NT2/D1 (cell line): ENCODE data around the genes P3H2, GMNC, FGF12 and PLAAT1.

- RRBS, 2 experiments, result no CpG with 5 or more reads among the region's 3 CpGs
These were observed 482.6 kb upstream of the TPRG1 start for GRCh38 chr3:188689106-188689661.

DNA sequence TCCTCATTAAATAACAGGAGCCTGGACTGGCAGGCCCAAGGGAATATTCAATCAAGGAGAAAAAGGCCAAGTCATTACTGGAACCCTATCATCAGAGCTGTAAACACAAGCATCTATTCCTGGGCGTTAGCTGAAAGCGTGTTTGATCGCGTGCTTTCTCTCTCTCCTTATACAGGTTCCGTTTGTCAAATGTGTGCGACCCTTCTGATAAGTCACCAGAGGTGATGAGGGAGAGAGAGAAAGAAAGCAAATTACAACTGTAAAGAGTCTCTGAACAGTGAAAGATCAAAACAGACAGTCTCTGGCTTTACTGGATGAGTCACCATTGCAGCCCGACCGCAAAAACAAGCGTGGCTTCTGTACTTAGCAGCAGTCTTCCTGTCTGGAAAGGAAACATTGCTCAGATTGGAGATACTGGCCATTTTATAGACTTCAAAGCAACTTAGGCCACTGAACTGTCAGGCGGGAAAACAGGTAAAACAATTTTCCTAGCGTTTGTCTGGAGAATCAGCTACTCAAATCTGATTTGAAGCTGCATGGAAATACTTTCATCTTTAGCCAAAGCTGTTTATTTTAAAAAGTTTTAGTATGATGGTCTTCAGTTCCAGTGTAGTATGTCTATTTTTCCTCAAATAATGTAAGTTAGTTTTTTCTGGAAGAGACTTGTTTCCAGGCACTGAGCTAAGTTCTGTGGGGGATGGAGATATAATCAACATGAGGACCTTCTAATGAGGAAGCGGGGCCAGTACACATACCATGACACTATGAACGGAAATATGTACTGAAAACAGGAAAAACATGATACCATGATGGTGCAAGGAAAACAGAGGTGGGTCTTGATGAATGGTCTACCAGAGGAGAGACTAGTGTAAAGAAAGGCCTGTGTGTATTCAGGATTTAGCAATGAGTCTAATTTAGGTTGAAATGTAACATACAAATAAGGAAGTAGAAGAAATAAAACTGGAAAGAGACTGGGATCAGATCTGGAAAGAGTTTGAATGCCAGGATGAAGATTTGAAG is 39.2 kb upstream of the TPRG1 start:
- RRBS, 2 experiments, result no CpG with 5 or more reads among the region's 13 CpGs

DNA sequence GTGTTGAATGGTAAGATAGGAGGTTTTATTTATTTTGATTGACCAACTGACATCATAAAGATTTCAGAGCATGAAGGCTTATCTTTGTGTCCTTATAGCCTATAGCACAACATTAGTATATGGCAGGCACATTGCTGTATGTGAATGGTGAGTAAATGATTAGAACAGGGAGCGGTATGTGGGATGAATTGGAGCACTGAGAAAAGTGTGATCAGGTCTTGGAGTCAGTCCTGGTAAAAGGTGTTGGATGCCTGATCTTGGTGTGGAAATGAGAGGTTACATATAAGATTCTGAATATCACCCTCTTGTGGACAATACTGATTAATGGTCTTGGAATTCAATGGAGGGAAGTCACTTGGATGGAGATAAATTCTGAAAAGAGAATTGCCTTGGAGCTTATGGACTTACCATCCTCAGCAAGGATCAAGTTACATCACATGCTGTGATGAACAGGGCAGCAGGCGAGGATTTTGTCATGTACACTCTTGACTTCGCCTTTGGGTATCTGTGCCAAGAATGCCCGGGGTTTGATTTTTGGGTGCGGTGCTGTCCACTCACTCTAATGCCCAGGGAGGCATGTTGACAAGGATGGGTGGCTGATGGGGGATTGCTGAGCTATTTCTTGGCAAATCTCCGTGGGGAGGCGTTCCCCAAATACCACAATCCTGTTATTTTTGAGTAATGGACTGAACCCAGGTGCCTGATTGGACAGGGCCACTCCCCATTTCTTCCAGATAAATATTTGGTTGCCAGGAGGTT is 96.1 kb downstream of the TPRG1 start:
- RRBS, 2 experiments, result no CpG with 5 or more reads among the region's 7 CpGs

DNA sequence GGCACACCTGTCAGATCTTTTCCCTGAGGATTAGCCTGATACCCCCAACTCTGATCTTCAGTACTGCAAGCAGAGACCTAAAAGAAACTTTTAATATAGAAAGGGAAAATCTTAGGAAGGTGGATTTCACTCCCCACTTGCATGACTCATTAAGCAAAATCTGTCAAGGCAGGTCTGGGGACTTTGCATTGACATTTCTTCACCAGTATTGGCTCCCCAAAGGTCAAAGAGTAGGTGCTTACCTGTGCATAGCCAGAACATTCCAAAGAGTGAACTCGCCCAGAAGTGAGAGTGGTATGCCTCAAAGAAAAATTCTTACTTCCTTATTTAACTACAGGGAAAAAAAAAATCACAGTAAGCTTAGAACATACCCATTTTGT is 140.9 kb upstream of the TP63 start:
- RRBS, 2 experiments, result no CpG with 5 or more reads among the region's 1 CpG

DNA sequence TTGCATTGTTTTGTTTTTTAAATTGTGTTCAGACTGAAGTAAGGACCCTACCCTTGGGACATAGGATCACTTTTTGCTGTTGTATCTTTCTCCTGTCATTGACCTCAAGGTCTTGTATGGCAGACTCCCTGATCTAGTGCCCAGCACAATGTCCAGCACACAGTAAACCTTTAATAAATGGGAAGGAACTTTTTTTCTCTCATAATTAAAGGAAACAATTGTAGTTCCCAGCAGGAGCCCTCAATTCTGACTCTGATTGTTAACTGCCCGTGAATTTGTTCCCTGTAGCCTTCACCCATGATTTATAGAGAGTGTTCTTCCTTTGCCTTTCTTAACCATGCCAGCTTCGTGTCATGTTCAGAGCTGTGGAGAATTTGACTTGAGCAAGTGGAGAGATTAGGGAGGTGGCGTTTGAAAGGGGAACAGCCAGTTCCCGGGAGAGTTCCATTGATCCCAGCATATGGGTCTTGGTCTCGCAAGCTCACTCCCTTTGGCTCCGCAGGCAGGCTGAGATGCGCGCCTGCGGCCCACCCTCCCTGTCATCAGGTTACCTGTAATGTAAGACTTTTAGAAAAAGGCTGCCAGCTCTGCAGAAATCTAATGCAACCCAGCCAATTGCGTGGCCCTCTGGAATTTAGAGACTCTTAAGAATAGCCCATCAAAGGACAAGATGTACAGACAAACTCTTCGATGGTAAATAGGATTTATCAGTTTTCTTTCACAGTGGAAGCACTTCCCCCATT is 182.6 kb downstream of the TP63 start:
- RRBS, 2 experiments, result no CpG with 5 or more reads among the region's 11 CpGs

DNA sequence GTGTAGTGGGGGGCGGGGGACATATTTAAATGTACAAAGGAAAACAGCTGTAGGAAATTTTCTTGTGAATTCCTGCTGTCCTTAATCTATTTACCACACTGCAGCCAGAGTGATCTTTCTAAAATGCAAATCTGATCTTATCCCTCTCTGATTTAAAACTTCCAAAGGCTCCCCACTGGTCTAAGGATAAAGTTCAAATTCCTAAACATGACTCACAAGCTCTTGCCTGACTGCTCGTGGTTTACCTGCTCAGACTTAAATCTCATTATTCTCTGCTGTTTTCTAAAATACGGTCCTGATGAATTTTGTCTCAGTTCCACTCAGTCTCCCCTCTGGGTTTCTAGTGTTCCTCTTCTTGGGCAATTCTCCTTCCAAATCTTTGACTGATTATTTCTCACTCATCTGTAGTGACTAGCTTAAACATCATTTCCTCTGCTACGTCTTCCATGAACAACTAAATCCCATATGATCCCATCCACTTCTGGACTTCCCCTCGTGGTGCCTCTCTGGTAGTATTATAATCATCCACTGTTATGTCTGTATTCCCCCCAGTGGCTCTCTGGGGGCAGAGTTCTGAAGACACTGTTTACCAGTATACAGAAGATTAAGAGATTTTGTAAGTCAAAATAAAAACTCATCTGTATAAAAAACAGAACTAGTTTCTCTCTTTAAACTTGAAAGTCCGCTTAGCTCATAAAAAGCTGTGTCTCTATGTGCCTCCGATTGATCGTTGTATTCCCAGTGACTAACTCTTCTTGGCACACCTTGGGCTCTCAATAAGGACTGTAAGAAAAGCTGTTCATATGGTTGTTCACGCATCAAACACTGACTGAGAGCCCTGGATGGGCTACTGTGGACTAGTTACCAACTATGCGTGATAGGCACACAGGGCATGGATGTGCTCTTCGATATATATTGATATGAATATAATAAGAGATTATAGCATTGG is 108.2 kb downstream of the P3H2 start:
- RRBS, 2 experiments, result no CpG with 5 or more reads among the region's 11 CpGs

DNA sequence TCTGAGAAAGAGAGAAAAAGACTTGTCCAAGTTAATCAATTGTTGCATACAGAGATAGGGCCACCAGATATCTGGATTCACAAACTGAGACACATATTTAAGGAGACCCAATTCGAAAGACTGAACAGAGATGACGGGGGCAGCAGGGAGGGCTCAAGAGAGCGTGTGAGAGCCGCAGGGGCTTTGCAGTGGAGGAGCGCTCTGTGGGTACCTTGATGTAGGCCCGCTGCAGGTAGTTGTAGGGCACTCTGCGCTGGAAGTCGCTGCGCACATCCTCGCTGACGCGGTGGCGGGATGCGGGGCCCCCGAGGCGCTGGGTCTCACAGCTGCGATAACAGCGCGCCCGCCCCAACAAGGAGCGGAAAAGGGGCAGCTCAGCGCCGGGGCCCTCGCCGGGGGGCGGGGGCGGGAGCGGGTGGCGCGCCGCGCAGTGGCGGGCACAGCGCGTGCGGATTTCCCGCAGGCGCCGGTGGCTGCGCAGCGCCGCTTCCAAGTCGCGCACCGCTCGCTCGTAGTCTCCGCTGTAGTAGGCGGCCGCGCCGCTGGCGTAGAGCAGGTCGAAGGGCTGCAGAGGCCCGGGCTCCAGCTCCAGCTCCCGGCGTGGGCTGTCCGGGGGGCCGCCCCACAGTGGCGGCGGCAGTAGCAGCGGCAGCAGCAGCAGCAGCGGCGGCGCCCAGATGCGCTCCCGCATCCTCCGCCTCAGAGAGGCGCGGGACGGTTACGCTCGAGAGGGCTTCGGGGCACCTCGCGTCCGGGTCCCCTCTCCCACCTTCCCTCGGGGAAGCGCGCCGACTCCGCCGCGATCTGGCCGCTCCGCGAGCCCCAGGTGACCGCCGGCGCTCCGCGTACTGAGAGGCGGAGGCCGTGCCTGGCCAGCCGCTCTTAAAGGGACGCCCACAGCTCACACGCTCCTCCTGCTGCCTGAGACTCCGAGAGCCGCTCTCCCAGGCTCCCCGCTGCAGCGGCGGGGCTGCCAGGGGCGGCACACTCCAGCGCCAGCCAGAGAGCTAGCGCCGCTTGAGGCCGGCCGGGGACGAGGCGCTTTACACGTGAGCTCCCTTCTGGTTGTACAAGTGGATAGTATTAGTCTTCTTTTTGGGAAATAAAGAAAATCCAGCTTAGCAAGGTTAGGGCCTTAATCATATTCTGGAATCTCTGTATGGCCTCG is at the start of gene P3H2:
Gene P3H2, minus strand, starts transcription at position 857 of the 1,168 bp plus-strand sequence.
- RRBS, 2 experiments, result under 1 to 1% methylated on average over 33 of the region's 112 CpGs

DNA sequence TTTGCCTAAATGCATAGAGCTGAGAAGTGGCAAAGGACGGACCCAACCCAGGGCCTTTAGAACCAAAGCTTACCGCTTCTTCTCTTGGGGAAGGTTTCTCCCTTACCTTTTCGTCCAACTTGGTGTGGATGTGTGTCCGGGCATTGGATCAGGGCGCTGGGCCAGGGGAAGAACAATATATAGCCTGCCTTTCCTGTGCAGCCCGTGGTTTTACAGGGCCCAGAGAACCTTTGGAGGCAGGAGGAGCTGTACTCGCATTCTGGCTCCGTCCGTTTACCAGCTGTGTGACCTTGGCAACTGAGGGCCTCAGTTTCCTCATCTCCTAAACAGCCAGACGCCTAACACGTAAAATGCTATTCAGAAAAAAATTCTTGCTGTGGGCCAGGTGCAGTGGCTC is 732 bp upstream of the P3H2 start:
- RRBS, 2 experiments, result no CpG with 5 or more reads among the region's 11 CpGs

DNA sequence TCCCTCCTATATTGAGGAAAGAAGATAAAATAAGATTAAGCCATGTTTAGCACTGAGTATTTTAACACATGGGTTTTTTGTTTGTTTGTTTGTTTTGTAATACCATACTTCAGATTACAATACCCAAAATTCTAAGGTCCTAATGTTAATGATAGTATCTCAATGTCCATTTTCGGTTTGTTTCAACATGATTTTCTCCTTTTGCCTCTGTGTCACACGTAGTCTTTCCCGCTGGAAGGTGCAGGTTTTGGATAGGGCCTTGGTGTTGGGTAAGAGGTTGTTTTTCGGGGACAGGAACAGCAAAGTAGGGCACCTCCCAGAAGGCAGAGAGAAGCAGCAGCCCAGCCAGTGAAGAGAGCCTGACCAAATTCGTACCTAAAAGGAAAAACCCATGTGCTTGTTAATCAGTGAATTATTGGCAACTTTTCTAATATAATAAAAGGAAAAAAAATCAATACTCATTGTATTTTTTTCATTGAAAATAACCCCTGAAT is 14.1 kb downstream of the CLDN1 start:
- RRBS, 2 experiments, result no CpG with 5 or more reads among the region's 5 CpGs

GRCh38 chr3:190344871-190345872 is 22.9 kb upstream of the CLDN1 start:
- RRBS, 2 experiments, result no CpG with 5 or more reads among the region's 5 CpGs

- RRBS, 2 experiments, result no CpG with 5 or more reads among the region's 7 CpGs
These were observed 164.2 kb downstream of the IL1RAP start for GRCh38 chr3:190678082-190678406.

- RRBS, 2 experiments, result under 1% methylated on average over 23 to 34 of the region's 65 CpGs
These were observed at the start of gene GMNC for GRCh38 chr3:190862168-190863513. GMNC (minus strand) TSS chr3:190862694.

DNA sequence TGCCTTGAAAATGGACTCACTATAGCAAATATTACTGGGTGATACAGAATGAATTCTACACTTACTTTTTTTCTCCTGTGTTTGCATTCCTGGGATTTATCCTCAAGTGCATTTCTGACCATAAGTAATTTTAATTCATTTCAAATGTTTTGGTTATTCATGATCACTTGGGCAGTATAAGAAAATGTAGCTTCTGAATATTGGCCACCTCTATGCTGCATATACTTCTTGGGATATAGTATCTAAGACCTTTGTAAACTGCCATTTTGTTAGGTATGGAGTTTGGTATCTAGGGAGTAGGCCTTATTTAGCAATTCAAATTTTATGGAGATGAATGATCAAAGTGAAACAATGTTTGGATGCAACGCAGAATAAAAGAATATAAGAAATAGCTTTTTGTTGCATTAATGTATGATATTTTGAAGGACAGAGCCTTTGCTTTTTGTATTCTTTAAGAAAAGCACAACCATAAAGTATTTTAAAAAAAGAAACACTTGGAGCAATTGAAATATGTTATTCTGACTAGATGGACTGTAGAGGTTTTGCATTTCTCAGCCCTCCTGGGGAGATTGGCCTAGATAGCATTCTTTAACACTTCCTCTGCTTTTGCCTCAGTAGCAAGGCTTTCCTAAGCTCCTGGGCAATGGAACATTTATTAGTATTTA is 61.6 kb upstream of the UTS2B start:
- RRBS, 2 experiments, result no CpG with 5 or more reads among the region's 1 CpG

- RRBS, 2 experiments, result 97% methylated on average over 2 of the region's 11 CpGs
These were observed 198.1 kb downstream of the PYDC2 start for GRCh38 chr3:191659084-191659519.

GRCh38 chr3:192706280-192706858 is 21.0 kb downstream of the FGF12 start:
- RRBS, 2 experiments, result no CpG with 5 or more reads among the region's 14 CpGs

DNA sequence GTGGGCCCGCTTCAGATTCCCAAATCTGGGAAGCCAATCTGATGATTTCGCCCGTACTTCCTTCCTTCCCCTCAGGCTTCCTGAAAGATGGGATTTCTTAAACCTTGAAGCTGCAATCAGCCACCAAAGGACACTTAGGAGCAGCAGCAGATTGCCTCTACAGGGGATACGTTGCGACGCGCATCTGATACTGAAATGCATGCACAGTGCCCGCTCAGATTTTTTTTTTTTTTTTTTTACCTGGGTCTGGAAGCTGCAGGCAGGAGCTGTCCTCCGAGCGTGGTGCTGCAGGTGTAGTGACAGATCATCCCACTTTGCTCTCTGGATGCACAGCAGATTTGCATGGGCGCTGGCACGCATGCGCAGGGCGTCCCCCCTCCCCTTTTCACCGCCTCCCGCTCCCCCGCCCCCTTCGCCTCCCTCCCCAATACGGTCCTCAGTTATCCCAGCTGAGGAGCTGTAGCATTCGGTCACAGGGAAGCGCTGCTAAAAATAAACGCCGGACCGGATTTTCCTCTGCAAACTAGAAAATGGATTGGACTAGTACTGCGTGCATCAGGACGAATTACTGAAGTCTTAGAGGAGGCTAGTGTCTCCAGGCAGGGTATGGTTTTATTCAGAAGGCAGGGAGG is at the start of gene FGF12:
Gene FGF12, minus strand, starts transcription at position 298 of the 632 bp plus-strand sequence.
- RRBS, 2 experiments, result no CpG with 5 or more reads among the region's 26 CpGs

- RRBS, 2 experiments, result no CpG with 5 or more reads among the region's 17 CpGs
These were observed 67.1 kb downstream of the MB21D2 start for GRCh38 chr3:192850243-192851192.

DNA sequence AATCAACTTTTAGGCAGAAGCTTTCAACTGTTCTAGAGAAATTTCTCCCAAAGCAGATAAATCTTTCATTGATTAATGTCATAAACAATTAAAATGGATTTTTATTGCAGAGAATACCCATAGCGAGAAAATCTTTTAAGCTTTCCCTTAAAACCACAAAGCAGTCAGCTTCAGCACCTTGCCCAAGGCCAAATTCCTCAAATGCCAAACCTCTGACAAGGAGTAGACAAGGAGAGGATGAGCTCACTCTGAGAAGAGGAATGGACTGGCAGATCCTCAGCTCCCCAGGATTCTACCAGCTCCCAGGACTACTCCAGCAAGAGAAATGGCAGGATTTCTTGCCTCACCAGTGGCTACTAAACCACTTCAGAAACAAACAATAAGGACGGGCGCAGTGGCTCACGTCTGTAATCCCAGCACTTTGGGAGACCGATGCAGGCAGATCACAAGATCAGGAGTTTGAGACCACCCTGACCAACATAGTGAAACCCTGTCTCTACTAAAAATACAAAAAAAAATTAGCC is 37.9 kb downstream of the MB21D2 start:
- RRBS, 2 experiments, result no CpG with 5 or more reads among the region's 5 CpGs

DNA sequence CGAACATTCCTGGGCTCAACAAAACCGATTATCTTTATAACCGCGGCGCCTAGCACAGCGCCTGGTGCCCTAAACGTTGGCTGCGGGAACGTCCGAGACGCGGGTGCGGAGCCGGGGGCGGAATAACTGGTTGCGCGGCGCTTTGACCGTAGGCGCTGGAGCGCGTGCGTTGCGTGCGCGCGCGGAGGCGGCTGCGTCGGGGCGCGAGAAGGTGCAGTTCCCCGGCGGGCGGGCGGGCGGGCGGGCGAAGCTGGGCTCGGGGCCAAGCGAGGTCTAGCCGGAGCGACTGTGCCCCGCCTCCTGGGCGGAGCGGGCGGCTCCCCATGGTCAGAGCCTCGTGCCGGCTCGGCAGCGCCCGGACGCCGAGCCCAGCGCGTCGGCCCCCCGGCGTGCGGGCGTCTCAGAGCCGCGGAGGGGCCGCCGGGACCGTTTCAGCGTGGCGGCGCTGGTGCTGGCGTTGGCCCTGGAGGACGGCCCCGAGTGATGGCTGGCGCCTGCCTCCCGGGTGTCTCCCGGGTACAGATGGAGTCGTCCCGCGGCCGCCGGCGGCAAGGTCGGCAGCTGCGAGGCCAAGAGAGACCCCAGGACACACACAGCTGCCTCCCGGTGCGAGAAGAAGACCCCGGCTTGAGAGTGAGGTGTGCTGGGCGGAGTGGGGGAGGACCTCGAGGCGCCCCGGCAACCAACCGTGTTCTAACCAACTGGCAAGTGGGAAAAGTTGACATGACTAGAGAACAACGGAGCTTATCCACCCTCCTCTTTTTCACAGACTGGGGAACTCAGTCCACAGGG is at the start of gene PLAAT1:
Gene PLAAT1, plus strand, starts transcription at position 327 of the 792 bp plus-strand sequence.
- RRBS, 2 experiments, result 1 to 2% methylated on average over 43 to 49 of the region's 93 CpGs